Diencephalon (tissue), 2 donors: ENCODE results near the gene CLEC2L.

DNA sequence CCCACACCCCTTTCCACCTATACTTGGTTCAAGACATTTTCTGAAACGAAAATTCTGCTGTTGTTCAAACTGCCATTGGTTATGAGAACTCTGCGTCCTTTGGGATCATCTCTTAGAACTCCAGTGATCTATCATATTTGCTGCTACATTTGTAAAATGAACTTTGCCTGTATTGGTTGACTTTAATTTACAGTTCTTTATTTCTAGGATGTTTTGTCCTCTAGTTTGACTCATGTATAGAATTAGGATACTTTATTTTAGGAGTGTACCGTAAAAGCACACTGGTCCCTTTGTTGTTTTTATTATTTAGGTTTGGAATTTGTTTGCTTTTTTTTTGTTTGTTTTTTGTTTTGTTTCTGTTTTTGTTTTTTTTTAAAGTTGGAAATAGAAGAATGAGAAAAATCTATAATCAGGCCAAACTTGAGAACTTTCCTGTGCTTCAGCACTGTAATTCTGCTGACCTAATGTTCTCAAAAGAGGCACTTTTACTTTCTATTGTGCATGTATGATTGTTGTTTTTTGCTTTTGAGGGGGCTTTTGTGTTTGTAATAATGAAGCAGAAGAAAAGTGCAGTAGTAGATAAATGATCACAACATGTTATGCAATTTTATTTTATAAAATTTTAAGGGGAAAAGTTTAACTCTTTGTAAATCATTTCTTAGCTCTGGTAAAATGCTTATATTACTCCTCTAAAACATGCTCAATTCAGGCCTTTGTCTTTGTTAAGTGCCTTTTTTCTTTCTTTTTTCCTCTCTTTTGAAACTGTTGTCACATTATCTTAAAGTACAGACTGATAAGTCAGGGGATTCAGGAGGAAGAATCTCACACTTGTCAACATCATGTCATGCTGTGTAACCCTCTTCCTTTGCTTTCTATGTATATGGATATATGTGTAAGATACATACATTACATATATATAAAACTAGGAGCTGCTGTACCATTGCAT, 39.5 kb upstream of the FMC1 start:
- RAMPAGE, long total RNA: no peak

GRCh38 chr7:139342761-139342996, 1.5 kb downstream of the FMC1 start:
- RAMPAGE, long total RNA: no peak

- RAMPAGE, long total RNA: no peak
These were observed 15.9 kb downstream of the LUC7L2 start for GRCh38 chr7:139375385-139376288.

- RAMPAGE, long total RNA: no peak
These were observed 20.8 kb downstream of the LUC7L2 start for GRCh38 chr7:139380083-139381363.

DNA sequence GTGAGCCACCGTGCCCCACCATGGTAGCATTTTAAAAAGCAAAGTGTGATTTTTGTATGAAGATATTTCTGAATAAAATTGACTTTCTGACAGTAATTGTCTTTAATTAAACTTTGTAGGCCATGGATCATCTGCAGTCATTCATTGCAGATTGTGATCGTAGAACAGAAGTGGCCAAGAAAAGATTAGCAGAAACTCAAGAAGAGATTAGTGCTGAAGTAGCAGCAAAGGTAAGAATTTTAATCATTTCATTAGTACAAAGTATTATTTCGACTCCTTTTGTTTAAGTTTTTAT, 42.3 kb downstream of the LUC7L2 start:
- RAMPAGE, long total RNA: no peak

DNA sequence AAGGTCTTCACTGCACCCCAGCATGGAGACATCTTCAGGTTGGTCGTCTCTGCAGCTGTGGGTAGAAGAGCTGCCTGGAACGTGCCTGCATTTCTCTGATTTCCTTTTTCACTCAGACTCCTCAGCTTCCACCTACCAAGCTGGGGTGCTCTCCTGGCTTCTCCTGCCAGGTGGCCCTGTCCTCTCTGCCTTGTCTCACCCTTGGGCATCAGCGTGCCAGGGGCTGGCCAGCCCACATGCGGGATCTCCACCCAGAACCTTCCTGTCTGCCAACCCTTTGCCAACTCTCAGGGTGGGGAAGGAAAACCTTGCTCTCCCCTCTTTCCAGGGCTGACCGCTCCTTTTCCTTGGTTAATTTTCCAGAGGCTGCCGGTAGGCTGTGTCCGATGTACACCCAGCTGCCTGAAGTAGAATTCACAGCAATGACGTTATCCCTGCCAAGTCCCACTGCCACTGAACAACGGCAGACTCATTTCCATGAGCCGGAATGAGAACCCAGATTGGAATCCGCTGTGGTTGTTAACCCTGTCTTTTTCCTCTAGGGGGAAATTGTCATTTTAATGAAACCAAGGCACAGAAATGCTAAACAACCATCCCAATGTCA, 30.6 kb downstream of the KLRG2 start:
- RAMPAGE, long total RNA: no peak

DNA sequence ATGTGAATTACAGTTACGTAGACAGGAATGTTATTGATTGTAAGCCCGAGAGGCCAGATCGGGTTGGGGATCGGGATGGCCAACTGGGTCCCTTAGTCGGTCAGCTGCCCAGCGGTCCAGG, 924 bp downstream of the KLRG2 start:
- RAMPAGE, long total RNA: no peak

GRCh38 chr7:139523202-139524054, at the start of gene CLEC2L:
TSS of gene CLEC2L (plus strand) at chr7:139523685.
- RAMPAGE, long total RNA: no peak

GRCh38 chr7:139693955-139694864, 83.6 kb downstream of the HIPK2 start:
- RAMPAGE, long total RNA: no peak

DNA sequence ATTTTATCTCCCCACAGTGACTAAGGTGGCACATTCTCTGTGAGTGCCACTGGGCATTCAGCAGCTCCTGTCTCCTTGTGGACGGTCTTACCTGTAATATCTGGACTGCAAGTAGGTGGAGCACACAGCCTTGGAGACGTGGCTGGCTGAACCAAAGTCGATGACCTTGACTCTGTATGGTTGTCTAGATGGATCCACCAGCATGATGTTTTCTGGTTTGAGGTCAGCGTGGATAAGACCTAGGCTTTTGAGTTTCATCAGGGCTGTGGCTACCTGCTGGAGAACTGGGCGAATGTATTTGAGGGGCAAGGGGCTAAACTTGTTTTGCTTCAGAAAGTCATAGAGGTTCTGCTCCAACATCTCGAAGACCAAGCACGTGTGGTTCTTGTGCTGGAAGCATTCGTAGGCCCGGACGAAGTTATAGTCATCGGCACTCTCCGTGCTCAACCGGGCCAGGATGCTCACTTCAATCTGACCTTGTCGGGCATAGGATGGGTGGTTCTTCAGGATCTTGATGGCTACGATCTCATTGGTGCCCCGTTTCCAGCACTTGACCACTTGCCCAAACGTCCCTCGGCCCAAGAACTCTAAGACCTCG, 61.9 kb downstream of the HIPK2 start:
- RAMPAGE, long total RNA: no peak

DNA sequence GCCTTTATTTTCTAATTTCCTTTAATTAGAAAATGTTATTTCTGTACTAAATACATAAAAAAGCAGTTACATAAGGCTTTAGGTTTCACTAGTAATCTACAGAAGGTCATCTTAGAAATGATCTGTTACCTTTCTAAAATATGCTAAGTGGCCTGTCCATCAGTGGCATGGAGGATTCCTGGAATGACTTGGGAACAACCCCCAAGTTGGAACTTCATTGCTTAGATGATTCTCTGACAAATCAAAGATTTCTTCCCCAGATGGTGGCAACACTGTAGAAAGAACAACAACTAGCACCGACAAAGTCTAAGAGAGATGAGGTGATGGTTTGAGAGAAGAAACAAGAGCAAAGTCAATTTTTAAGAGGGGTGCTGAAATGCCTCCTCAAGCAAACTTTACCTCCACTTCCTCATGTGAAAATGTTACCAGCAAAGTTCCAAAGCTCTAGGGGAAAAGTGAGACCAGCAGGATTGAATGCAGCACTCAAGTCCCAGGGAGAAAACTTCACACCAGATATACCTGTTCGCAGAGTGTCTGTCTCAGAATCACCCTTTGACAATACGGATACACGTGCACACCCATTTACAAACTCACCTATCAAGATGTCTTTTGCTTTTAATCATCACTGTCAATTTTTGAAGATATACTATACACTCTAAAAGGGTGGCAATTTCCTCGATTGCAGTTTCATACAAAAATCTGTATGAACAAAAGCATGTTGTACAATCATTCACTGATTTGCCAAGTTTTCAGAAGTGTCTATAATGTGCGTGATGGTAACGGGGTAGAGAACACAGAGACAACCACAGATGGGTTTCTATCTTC, 15.6 kb downstream of the HIPK2 start:
- RAMPAGE, long total RNA: no peak

DNA sequence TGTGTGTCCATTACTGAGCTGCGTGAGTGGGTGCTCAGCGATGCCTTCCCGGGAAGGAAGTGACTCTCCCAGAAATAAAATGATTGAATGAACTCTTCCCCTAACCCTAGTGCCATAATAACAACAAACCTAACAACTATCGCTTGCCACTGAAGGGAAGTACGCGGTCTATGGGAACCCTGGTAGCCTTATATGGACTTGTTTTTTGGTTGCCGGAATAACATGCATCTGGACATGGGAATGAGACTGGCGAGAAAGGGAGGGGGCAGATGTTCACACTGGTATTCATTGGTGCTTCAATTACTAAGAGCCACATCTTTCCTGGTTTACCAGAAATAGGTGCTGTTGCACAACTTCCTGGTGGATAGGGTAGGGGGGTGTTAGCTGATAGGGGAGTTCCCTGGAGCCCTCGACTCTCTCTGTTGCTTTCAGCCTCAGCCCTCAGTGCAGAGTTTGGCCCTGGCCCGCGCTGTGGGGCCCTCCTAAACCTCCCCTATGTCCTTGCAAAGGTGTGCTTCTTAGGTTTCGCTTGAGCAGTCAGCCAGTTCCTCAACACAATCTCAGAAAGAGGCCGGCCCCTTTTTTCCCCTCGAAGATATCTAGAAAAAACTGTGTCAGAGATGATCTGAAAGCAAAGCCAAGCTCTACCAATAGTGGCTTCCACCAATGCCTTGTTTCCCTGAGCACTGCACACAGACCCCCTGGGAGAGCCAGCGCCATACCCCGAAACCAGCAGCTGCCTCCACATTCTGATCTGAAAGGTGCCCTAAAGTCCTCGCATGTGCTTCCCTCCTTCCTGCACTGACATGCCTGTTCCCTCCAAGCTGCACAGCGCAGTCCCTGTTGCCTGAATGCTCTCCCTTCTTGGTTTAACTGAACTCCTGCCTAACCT, 13.5 kb downstream of the TBXAS1 start:
- RAMPAGE, long total RNA: no peak

GRCh38 chr7:139860027-139860808, 31.2 kb downstream of the TBXAS1 start:
- RAMPAGE, long total RNA: no peak

- RAMPAGE, long total RNA: no peak
These were observed 78.3 kb downstream of the PARP12 start for GRCh38 chr7:139984228-139985043.

GRCh38 chr7:140225348-140226180, 48.8 kb upstream of the KDM7A start:
- RAMPAGE, long total RNA: no peak

DNA sequence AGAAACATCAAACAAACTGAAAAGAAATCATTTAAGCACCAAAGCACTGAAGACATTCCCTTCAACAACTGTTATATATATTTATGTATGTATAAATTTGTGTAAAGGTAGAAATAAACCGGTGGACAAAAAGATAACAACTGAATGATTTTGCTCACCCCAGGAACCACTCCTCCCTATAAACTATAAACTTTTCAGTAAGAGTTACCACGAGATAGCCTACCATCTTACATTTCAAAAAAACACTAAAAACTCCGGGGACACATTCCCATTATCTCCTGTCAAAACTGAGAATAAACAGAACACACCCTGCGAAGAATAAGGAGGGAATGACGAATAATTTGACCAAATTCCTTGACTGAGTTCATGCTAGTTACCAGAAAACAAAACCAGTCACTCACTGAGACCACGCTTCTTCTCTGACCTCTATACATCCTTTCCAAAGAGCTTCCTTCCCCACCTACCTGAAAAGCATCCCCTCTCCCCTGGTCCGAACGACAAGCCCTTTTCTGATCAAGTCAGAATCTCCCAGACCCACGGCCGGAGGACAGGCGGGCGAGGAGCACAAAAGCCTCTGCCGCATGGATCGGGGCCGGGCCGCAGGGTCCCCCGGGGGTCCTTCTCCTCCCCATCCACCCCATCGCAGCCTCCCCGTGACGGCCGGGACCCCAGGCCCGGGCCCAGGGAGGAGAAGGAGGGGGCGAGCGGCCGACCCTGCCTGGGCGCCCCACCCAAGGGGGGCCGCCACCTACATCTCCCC, 581 bp downstream of the SLC37A3 start:
- RAMPAGE, long total RNA: no peak

DNA sequence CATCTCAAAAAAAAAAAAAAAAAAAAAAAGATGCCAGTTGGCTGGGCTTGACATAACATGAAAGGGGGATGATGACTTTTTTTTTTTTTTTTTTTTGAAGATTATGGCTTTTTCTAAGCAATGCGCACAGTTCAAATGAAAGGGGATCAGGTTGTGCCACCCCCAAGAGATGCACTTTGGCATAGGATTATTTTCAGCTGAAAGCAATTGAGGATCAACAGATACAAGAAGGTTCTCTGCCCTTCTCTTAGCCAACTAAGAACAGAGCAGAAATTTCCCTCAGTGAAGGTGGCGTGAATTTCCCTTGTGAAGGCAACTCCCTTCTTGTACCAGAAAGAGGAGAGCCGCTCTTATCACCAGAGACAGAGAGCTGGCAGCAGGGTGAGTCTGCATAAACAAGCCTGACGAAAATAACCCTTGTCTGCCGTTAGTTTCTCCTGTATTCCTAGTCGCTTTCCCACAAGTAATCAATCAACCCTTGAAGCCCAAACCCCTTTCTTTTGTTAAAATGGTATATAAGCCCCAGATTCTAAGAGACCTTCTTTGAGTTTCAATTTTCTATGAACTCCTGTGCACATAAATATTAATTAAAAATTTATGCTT, 28.6 kb upstream of the MKRN1 start:
- RAMPAGE, long total RNA: no peak

- RAMPAGE, long total RNA: no peak
These were observed 2.6 kb downstream of the ADCK2 start for GRCh38 chr7:140675214-140675861.

- RAMPAGE, long total RNA: no peak
These were observed 24.2 kb downstream of the NDUFB2 start for GRCh38 chr7:140720540-140721327.

DNA sequence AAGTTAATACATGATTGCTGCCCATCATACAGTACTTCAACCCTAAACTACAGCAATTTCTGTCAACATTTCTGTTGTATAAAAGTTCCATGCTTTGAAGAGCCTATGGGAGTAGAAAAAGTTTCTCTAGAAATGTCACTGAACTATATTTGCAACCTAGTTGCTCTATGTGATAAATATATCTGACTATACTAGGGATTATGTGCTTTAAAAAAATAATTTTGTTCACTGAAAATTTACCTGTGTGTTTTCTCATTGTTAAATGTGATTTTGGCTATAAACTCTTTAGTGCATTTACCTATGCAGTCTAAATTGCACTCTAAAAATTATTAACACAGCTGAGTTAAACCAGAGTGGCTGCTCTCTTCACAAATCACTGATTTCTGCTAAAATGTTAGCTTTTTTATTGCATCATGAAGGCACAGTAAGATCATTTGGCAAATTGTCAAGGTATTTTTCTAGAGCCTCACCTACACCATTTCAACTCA, 25.5 kb downstream of the NDUFB2 start:
- RAMPAGE, long total RNA: no peak